Testis (tissue), 5 donors: ENCODE measurements around a stretch of chr15.

GRCh38 chr15:84606659-84607167 is 5.9 kb downstream of the ZSCAN2 start:
- PRO-cap, 3 experiments = no peak in any of the 3 experiments
- RAMPAGE, long total RNA, 2 experiments = no peak in any of the 2 experiments
- RRBS = no CpG with 5 or more reads among the region's 8 CpGs

DNA sequence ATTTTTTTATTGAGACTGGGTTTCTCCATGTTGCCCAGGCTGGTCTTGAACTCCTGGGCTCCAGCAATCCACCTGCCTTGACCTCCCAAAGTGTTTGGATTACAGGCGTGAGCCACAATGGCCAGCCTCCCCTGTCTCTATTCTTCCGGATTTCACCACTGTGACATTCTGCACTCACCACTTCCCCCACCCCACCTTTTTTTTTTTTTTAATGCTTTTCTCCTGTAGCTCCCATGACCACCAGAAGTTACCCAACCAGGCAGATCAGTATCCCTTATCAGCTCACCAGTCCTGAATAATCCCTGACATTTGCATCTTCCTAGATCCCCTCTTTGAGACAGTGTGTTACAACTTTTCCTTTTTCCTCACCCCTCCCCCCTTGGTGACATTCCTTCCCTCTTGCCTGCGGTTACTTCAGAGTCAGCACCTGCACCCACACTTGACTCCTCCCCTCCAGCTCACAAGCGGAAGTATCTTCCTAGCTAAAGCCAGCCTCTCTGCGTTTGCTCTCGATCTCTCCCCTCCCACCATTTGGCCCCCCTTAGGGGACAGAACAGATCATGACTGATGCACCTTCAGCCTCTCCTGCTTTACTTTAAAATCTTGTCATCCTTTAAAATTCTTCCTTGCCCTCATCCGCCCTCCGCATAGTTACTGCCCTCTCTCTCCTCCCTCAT is 13.4 kb upstream of the ZNF592 start:
- PRO-cap, 3 experiments = no peak in any of the 3 experiments
- RAMPAGE, long total RNA, 2 experiments = no peak in any of the 2 experiments
- RRBS = no CpG with 5 or more reads among the region's 8 CpGs

GRCh38 chr15:84756035-84756521 is 7.7 kb downstream of the ZNF592 start:
- PRO-cap, 3 experiments = no peak in any of the 3 experiments
- RAMPAGE, long total RNA, 2 experiments = no peak in any of the 2 experiments
- RRBS = no CpG with 5 or more reads among the region's 1 CpG

DNA sequence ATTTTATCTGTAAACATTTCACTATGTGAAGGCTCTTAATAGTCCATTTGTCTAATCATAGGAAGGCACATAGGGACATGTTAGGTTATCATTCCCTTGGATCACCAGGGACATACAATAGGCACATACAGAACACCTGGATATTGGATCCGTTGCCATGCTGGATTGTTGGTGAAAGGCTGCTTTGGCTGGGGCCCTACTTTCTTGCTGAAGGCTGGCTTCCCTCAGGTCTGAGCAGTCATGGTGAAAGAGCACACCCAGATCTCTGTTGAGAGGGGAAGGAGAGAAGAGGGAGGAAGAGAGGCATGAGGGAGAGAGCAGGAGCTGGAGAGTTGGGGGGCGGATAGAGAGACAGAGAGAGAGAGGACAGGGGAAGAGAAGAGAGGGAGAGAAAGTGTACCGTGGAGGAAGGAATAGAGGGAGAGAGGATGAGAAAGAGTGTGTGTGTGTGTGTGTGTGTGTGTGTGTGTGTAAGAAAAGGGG is 17.9 kb downstream of the ZNF592 start:
- PRO-cap, 3 experiments = no peak in any of the 3 experiments
- RAMPAGE, long total RNA, 2 experiments = no peak in any of the 2 experiments
- RRBS = no CpG with 5 or more reads among the region's 3 CpGs

DNA sequence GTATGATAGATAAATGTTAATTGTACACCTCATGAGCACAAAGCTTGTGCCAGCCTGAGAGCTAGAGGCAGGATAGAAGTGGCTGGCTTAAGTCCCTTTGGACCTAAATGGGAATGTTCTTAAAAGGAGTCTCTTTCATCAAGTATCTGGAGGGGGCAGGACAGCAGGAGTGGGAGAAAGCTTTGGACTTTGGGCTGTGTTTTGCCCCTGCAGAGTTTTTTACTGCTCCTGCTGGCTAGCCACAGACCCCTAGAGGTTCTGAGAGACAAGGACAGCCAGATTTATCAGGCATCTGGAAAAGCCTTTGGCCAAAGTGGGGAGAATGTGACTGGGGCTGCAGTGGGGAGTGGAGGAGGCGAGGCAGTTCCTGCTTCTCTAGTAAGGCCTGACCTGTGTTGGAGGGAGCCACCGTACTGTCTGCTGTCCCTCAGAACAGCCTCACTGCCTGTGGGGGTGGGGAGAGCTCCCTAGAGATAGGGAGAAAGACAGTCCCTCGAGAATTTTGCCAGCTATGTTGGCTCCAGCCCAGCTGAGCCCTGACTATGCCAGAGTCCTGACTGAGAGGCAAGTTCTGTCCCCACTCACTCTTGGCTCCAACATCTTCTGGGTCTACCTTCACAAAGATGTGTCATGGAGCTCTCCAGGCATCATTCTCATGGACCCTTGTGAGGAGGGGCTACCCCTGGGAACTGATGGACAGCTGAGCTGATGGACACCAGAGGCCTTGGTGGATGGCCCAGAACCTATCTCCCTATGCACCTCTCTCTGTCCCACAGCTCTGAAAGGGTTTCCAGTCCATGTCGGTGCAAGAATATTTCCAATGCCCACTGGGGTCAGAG is 2.2 kb downstream of the ALPK3 start:
- PRO-cap, 3 experiments = no peak in any of the 3 experiments
- RAMPAGE, long total RNA, 2 experiments = no peak in any of the 2 experiments
- RRBS = no CpG with 5 or more reads among the region's 4 CpGs

GRCh38 chr15:84929883-84930515 is 45.5 kb downstream of the SLC28A1 start:
- PRO-cap, 3 experiments = no peak in any of the 3 experiments
- RAMPAGE, long total RNA, 2 experiments = no peak in any of the 2 experiments
- RRBS = no CpG with 5 or more reads among the region's 3 CpGs

- PRO-cap, 3 experiments = peak in 3 of 3 experiments; most common plus-strand start chr15:84980719 (in 3); most common minus-strand start chr15:84980614 (in 2)
- RAMPAGE, long total RNA, 2 experiments = start-site peak on the plus strand in 1 of 2 experiments, at chr15:84980493-84980515 at its widest, 92 reads per replicate
- RRBS = 3% methylated on average over 13 of the region's 38 CpGs
Measured at GRCh38 chr15:84980129-84980762, 1.4 kb upstream of the PDE8A start.

DNA sequence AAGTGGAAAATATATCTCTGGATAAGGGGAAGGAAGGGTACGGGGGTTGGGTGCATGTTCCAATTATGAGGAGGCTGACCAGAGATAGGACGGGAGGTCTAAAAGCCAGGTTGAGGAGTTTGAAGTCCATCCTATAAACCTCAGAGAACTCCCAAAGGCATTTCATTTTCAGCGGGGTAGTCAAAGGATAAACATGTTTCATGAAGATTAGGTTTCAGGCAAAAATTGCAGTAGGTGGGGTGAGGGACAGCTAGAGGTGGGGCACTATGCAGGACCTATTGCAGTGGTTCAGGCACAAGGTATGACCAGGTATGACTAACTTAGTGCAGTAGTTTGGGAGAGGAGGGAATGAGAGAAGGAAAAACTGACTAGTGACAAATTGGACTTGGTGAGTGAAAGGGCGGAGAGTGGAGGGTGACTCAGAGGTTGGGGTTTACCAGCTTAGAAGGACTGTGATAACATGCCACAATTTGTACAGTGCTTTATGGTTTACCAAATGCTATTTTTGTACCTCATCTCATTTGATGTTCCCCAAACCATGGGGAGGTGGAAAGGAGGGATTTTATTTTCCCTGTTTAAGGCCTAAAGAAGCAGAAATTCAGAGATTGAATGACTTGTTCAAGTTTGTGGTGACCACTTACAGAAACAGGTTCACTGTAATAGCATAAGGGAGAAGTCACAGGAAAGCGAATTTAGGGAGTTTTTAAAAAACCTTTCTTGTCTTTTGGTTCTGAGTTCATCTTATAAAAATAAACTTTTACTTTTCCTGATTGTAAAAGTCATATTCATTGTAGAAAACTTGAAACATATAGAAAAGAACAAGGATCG is 10.9 kb downstream of the PDE8A start:
- PRO-cap, 3 experiments = no peak in any of the 3 experiments
- RAMPAGE, long total RNA, 2 experiments = no peak in any of the 2 experiments
- RRBS = no CpG with 5 or more reads among the region's 6 CpGs

- PRO-cap, 3 experiments = no peak in any of the 3 experiments
- RAMPAGE, long total RNA, 2 experiments = no peak in any of the 2 experiments
- RRBS = no CpG with 5 or more reads among the region's 5 CpGs
Measured at GRCh38 chr15:85000888-85001417, 19.3 kb downstream of the PDE8A start.

DNA sequence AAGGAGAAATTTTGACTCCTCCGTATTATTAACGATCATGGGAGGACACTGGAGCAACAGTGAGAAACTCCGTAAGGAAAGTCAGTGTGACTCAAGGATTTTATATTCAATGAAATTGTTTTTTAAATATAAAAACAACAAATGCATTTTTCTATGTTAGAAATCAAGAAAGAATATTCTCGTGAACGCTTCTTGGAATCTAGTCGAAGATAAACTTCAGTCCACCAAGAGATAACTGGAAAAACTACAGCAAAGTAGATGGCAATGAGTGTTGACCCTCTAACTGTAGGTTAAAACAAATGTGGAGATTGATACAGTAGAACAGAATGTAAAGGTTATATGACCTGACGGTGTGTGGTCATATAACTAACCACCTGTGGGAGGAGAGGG is 52.5 kb downstream of the PDE8A start:
- PRO-cap, 3 experiments = no peak in any of the 3 experiments
- RAMPAGE, long total RNA, 2 experiments = no peak in any of the 2 experiments
- RRBS = no CpG with 5 or more reads among the region's 7 CpGs

- PRO-cap, 3 experiments = no peak in any of the 3 experiments
- RAMPAGE, long total RNA, 2 experiments = no peak in any of the 2 experiments
- RRBS = no CpG with 5 or more reads among the region's 3 CpGs
Measured at GRCh38 chr15:85100997-85102060, 119.7 kb downstream of the PDE8A start.

DNA sequence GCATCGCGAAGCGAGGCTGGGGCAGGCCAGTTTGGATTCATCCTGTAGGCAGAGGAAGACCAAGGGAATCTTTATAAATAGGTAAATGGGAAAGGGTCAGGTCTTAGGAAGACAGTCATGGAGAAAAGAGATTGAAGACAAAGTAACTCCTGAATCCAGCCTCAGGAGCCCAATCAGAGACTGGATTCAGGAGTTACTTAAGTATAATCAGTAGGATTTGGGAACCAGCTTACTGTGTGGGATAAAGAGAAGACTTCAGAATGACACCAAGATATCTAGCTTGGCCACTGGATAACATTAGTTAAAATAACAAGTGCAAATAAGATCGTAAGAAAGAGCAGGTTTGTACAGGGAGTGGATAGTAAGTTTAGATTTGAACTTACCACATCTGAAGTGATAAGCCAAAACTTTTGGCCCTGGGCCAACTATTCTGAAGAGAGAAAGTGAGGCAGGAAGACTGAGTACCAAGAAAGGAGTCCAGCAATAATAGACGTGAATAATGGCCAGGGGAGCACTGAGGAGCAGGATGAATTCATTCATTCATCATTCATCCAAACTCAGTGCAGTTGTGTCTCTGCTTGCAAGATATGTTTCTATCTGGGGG is 122.8 kb downstream of the PDE8A start:
- PRO-cap, 3 experiments = no peak in any of the 3 experiments
- RAMPAGE, long total RNA, 2 experiments = start-site peak on the plus strand in 1 of 2 experiments, centred at position 217 of the sequence, 12 reads per replicate
- RRBS = no CpG with 5 or more reads among the region's 5 CpGs

- PRO-cap, 3 experiments = no peak in any of the 3 experiments
- RAMPAGE, long total RNA, 2 experiments = no peak in any of the 2 experiments
Measured at GRCh38 chr15:85107448-85108070, 125.9 kb downstream of the PDE8A start.

GRCh38 chr15:85457414-85457903 is 77.1 kb downstream of the AKAP13 start:
- PRO-cap, 3 experiments = no peak in any of the 3 experiments
- RAMPAGE, long total RNA, 2 experiments = no peak in any of the 2 experiments
- RRBS = no CpG with 5 or more reads among the region's 6 CpGs

DNA sequence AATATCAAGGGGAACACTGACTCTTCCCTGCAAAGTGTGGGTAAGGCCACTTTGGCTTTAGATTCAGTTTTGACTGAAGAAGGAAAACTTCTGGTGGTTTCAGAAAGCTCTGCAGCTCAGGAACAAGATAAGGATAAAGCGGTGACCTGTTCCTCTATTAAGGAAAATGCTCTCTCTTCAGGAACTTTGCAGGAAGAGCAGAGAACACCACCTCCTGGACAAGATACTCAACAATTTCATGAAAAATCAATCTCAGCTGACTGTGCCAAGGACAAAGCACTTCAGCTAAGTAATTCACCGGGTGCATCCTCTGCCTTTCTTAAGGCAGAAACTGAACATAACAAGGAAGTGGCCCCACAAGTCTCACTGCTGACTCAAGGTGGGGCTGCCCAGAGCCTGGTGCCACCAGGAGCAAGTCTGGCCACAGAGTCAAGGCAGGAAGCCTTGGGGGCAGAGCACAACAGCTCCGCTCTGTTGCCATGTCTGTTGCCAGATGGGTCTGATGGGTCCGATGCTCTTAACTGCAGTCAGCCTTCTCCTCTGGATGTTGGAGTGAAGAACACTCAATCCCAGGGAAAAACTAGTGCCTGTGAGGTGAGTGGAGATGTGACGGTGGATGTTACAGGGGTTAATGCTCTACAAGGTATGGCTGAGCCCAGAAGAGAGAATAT is 200.5 kb downstream of the AKAP13 start:
- PRO-cap, 3 experiments = peak in 1 of 3 experiments; most common plus-strand start position 432 of the sequence (in 1); most common minus-strand start position 129 of the sequence (in 1)
- RAMPAGE, long total RNA, 2 experiments = no peak in any of the 2 experiments
- RRBS = no CpG with 5 or more reads among the region's 5 CpGs

DNA sequence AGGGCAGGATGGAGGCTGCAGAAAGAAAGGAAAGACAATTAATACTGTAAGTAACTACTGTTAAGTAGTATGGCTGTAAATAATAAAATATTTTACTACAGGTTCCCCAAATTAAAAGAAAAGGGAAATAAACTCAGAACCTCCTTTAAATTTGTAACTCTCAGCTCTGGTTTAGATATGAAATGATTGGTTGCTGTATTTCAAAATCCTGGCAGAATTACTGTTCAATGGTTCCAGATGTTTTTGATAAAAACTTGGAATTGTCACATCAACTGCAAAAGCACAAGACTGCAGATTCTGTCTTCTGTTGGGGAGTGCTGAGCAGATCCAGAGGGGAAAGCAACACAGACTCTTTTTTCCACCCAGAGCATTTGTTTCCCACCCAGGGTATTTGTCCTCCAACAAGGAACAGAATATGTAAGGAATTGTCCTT is 178.2 kb downstream of the KLHL25 start:
- PRO-cap, 3 experiments = peak in 3 of 3 experiments; most common plus-strand start position 313 of the sequence (in 2)
- RAMPAGE, long total RNA, 2 experiments = no peak in any of the 2 experiments

DNA sequence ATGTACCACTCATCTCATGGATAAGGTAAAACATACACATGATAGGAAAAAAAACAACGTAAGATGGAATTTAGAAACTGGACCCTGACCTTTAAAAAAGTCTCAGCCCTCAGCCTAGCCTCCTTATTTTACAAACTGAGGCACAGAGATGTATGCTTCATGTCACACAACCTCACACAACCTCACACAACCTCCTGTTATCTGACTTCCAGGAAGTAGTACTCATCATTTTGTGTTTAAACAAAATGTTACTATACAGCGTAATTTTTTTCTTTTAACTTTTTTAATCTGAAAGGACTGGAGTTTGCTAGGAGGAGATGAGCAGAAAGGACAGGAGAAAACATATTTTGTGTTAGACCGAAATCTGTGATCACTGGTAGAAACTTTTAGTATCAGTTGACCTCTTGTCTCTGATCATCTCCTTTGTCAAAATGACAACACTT is 107.7 kb downstream of the KLHL25 start:
- PRO-cap, 3 experiments = no peak in any of the 3 experiments
- RAMPAGE, long total RNA, 2 experiments = no peak in any of the 2 experiments
- RRBS = no CpG with 5 or more reads among the region's 3 CpGs

GRCh38 chr15:85689457-85690335 is 105.0 kb downstream of the KLHL25 start:
- PRO-cap, 3 experiments = peak in 3 of 3 experiments; most common plus-strand start chr15:85689933 (in 3); most common minus-strand start chr15:85689908 (in 1)
- RAMPAGE, long total RNA, 2 experiments = start-site peak on the plus strand in 2 of 2 experiments, at chr15:85689916-85689977 at its widest, 170 to 250 reads per replicate
- RRBS = no CpG with 5 or more reads among the region's 12 CpGs

DNA sequence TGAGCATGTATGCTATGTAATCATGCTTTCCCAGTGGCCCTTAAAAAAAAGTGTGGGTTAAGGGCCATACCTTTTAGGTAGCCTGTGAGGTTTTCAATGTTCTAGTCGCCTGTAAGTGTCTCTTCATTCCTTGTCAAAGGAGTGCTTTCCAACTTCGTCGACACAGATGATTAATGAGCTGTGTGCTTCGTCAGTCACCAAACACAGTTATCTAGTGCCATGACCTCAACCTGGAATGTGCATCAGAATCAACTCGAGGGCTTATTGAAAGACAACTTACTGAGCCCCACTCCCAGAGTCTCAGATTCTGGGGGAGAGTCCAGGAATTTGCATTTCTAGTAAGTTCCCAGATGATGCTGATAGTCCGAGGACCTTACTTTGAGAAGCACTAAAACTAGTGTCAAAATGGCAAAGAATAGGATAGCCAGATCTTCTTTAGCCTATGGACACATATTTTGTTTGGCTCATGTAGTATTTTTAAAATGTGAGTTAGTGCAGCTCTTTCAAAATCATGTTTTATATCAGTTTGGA is 86.0 kb downstream of the KLHL25 start:
- PRO-cap, 3 experiments = no peak in any of the 3 experiments
- RAMPAGE, long total RNA, 2 experiments = no peak in any of the 2 experiments
- RRBS = no CpG with 5 or more reads among the region's 6 CpGs

DNA sequence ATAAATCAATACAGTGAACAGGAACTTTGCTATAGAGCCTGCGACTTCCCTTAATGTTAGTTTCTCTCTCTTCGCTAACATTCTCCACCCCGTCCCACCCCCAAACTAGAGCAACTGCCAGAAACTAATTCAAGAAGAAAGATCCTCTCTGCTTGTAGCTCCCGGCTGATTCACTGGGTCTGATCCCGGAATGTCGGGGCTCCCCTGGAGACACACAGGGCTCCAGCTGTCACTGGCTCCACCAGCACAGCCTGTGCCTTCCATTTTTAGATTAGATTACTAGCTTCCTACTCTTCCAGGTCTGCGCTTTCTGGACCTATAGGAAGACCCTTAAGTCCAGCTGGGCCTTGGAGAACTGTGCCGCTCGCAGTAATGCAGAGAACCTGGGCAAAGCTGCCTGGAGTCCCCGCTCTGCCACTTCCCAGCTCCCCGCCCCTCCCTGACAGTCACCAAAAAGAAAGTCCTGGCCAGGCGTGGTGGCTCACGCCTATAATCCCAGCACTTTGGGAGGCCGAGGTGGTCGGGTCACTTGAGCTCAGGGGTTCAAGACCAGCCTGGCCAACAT is 45.1 kb downstream of the KLHL25 start:
- PRO-cap, 3 experiments = no peak in any of the 3 experiments
- RAMPAGE, long total RNA, 2 experiments = no peak in any of the 2 experiments
- RRBS = no CpG with 5 or more reads among the region's 15 CpGs